Diencephalon (tissue), 2 donors: ENCODE measurements around a stretch of chr10.

DNA sequence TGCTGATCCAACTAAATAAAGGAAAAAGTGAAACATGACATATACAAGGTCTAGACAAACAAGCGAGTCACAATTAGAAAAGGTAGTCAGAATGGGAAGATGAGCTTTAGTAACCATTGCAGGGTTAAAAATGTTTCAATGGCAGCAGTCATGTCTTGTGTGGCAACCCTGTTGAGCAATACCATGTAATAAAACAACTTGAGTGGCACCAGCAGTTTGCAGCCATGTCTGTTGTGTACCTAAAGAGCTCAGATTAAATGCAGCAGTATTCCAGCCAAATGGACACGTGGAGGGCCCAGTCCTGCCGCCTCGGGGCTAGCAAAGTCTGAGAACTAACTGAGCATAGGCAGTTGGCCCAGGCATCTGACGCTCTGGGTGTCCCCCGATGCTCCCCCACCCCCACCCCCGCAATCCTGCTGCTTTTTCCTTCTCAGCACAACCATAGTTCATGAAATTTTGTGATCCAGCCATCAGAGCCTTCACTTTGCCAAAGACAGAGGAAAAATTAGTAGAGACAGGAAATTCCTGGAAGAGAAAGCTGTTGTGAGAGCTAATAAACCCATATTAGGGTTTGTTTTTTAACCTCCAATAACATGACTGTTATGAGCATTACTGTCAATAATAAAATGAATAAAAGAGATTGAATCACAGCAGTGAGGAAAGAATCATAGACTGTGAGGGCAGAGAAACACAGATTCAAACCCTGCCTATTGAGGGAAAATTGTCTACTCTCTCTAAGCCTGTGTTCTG lies 220.6 kb upstream of the RHOBTB1 start:
- RAMPAGE, long total RNA, result no peak

DNA sequence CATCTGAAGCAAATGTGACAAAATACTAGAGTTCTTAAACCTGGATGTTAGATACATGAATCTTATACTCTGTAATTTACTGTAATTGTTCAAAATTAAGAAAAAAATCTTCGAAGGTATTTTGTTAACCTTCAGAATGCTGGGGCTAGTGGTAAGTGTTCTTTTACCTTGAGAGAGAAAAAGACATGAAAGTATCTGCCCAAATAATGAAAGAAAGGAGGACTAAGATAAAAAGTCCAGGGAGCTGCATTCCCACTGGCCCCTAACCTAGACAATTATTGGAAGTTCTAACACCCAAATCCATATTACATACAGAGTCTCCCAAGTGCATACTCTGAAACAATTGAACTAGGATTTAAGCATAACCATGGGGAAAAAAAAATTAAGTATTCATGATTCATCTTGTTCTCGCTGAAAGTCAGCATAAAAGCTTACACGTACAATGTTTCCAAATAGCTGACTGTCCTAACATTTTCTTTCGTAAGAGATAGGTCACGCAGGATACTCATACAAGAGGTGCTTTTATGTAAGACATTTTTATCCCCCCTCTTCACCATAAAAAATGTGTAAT lies 56.2 kb downstream of the TMEM26 start:
- RAMPAGE, long total RNA, result no peak

DNA sequence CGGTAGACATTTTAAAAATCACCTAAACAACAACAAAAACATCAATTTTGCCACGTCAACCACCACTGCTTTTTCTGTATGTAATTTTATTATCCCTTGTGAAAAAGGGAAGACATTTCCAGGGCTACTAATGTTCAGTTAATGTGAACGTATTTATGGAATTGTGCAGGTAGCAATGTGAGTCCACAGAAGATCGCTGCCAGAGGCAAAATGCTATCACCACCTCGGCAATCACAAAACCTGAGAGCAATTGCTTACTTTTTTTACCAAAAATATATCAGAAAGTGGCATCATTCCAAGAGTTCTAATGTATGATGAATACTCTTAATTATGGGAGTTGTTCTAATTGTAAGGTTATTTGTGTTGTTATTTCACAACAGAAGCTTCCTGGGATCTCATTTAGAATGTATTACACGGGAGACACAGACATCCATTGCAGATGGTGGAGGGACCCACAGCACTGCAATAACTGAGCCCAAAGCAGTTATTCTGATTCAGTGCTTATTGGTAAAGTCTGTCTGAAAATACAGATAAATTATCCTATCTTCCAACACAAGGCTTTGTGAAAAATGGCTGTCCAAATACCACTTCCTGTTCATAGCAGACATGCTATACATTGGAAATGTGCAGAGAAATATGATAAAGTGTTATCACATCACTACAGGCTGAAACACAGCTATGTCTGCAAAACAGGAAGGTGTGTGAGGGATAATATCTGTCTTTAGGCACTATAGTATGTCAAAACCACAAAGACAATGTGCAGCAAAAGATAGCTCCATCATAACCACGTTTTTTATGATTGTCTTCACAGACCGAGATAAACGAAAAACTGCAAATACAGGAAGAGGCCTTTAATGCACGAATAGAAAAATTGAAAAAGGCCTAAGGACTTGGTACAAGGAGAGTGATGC lies 102.7 kb downstream of the CABCOCO1 start:
- RAMPAGE, long total RNA, result no peak

- RAMPAGE, long total RNA, result no peak
These were observed 2.4 kb upstream of the ARID5B start for GRCh38 chr10:61898726-61899878.

DNA sequence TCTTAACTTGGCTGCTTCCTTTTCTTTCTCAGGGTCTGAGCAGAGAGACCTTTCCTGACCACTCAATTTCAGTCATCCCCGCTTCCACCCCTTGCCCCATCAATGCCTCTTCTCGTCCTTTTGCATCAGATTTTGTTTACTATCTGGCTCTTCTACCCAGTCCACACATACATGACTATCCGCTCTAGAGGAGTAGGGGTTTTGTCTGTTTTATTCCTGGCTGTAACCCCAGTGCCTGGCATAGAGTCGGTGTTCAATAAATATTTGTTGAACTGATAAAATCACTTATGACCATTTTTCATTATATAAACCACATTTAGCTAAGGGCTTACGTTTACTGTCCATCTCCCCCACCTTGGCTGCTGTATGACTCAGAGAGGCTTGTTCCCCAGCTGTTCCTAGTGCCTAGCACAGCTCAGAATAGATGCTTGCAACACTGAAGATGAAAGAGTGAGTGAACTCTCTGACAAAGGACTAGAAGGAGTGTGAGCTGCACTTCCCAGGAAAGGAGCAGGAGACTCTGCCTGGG lies 21.8 kb downstream of the ARID5B start:
- RAMPAGE, long total RNA, result no peak

- RAMPAGE, long total RNA, result no peak
These were observed 86.5 kb downstream of the ARID5B start for GRCh38 chr10:61987919-61988438.

- RAMPAGE, long total RNA, result no peak
These were observed 104.2 kb downstream of the ARID5B start for GRCh38 chr10:62005541-62006179.

DNA sequence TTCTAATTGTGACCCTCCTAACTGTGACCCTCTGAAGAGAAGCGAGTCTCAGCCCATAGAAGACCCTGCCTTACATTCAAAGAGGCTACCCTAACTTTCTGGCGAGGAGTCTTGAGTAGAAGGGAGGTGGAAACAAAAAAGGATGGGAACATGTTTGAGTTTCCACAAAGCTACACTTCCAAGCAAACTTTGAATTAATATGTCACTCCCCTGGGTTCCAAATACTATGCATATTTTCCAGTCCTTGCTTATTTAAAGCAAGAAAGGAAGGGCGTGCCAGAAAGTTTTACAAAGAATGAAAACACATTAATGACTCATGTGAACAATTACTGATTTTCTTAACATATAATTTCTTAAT lies 118.4 kb downstream of the ARID5B start:
- RAMPAGE, long total RNA, result no peak

GRCh38 chr10:62021720-62021973 lies 120.1 kb downstream of the ARID5B start:
- RAMPAGE, long total RNA, result no peak

DNA sequence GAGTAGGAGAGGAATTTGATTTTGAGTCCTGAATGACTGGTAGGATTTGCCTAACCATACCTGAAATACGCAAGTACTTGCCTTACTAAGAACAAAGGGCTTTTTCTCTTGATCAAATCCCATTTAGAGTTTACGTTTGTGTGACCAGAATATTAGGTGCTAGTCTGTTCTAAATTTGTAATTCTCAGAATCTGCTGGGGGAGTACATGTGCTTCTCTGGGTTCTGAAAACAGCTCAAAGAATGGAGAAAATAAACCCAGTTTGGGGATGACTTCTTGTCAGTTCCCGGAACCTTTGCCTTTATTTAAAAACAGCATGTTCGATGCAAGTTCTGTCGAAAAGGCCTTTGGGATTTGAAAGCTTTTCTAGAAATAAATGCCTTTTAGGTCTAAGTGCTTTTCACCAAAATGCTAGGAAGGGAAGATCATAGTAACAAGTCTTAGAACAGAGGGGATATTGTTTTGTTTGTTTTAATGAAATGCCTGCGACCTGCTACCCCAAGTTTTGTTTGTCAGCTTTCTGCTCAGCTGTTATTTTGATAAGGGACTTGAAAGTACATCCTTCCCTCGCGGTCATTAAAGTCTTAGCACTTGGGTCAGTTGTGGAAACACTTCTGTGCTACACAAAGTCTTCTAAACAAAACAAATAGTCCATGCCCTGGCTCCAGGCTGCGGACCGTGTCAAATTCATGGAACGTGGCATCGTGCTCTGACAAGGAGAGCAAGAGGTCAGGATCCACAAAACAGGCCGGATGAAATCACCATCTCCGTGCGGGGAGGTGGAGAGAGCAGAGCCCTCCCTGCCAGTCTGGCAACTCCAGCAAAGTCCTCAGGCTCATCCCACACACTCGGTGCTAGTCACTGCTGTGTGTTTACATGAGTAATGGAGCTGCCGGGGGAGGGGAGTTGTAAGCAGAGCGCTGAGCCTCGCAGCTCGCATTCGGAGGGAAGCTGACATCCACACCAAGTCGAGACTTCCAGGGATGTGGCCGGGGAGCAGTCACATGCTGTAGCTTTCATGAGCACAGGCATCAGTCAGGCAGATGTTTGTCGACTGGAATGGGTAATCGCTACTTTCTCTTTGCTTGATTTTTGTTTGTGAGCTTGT lies 147.3 kb downstream of the ARID5B start:
- RAMPAGE, long total RNA, result no peak

DNA sequence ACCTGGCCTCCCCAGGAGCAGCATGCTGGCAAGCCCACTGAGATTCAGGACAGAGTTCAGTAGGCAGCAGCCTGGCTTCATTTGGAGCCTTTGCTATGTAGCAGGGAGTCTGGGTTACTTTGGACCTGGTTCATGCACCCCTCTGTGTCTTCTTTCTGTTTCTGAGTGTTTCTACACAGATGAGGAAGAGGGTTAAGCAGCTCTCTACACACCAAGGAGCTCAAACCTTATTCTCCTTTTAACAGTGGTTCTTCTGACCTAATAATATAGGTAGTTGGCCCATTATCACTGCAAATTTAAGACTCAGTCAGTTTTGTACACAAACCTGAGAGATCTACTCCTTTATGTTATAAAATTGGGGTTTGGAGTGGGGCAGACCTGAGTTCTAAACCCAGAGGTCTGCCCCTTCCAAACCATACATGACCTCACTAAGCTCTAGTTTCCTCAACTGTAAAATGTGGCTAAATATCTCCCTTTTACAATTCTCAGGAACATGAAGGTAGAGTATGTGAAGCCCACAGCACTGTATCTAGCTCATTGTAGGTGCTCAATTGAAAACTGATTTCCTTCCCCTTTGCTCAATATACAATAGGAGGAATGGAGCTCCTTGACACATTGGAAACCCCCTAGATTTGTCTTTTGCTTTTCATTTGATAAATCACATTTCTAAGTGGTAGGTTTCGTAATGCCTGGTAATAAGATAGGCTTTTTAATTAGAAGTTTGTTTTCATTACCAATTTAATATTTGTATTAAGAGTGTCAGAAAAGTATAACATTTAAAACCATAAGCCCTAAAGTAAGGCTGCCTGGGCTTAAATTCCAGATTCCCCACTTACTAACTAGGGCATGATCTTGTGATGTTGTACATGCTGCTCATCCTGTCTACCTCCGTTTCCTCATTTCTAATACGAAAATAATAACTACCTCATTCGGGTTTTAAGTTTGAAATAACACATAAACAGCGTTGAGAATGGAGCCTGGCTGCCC lies 153.3 kb downstream of the ARID5B start:
- RAMPAGE, long total RNA, result no peak

- RAMPAGE, long total RNA, result no peak
These were observed 159.7 kb downstream of the ARID5B start for GRCh38 chr10:62061109-62061670.

DNA sequence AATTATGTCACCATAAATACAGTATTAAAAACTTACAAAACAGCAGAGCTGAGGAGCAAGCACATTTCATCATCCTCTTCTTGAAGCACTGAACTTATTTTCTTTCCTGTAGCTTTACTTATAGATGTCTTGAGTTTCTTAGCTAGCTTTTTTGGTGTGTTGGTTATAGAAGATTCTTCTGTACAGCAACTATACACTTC lies 32.7 kb downstream of the RTKN2 start:
- RAMPAGE, long total RNA, result no peak

GRCh38 chr10:62451012-62451682 lies 77.0 kb downstream of the ZNF365 start:
- RAMPAGE, long total RNA, result no peak

DNA sequence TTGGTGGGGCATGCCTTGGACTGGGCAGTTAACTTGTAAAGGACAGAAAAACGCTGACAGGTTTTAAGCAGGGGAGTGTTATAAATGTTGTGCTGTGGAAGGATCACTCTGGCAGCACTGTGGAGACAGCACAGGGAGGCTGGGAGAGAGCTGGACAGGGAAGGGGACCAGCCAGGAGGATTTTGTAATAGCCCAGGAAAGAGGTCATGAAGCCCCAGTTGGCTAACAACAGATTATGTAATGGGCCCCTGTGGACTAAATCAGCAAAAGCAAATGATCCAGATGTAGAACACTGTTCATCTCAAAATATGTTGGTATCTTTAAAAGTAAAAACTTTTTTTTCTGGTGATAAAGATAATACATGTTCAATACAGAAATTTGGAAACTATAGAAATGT lies 80.9 kb downstream of the ZNF365 start:
- RAMPAGE, long total RNA, result no peak

GRCh38 chr10:62528473-62528939 lies 154.3 kb downstream of the ZNF365 start:
- RAMPAGE, long total RNA, result no peak

DNA sequence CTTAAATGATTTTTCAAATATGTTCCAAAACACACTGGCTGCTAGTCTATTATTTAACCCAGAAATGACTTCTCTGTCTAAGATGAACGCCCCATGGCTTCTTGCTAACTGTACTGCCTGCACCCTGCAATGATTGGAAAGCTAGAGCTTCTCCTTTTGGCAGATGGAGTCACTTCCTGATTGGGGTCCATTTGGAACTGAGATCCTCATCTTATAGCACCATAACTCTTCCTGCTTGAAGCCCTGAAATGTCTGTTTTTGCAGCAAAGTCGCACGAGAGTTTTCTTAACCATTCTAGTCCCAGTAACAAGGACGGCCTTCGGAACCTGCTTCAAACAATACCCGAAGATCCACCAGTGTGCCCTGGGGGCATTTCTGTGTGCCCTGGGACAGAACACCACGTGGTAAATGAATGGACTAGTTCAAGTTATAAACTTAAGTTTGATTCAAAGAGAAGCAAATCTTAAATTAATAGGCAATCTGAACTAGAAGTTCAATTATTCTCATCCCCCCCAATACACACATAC lies 186.3 kb upstream of the ADO start:
- RAMPAGE, long total RNA, result no peak

GRCh38 chr10:62681440-62681748 lies 123.1 kb upstream of the ADO start:
- RAMPAGE, long total RNA, result no peak

GRCh38 chr10:62803795-62804567 lies 539 bp upstream of the ADO start:
- RAMPAGE, long total RNA, result no peak

DNA sequence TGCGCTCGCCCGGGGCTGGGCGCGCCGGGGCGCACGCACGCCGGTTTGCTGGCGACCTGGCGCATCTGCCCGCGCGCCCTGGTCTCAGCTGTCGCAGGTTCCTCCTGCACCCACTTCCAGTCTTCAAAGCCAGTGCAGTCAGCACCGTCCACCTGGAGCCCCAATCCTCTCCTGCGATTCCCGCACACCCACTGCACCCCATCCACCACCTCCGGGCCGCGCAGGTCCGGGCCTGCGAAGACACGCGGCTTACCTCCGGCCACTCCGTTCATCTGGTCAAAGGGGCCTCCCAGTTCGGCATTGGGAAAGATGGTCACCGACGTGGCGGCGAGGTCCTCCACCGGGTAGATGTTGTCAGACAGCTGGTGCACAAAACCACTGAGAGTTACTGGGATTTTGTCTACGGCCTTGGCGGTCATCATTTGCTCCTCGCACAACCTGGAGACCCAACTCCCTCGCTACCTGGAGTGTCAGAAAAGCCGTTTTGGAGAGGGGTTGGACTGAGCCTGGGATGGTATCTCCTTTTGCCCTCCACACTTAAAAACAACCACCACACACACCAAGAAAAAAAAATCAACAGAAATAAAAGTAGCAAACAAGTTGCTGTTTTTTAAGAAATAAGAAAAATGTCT lies 442 bp downstream of the EGR2 start:
- RAMPAGE, long total RNA, result no peak